Endothelial cell (in vitro differentiated cells): ENCODE measurements around the gene PRKN.

DNA sequence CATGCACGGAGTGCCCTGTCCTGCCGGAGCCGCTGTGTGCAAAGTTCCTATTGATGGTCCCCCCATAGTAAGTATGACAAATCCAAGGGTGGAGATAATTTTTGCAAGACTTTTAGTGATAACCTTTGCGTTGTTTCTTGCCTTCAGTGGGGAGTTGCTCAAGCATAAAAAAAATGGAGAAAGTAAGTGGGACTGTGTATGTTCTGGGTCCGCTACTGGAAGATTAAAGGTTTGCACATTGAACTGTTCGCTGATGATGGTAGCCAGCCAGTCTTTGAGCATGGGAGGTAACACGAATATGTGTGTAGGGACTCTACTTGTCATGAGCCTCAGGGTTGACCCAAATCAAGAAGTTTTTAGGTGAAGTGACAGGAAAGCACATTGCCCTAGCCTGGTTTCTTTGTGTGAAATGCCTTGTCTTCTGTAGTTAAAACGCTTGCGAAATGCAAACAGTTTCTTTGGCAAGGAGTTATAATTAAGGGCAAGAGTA is 47.7 kb upstream of the SLC22A1 start:
- PRO-cap = no peak

- PRO-cap = no peak
Observed at GRCh38 chr6:160084872-160085662, 36.5 kb upstream of the SLC22A1 start.

DNA sequence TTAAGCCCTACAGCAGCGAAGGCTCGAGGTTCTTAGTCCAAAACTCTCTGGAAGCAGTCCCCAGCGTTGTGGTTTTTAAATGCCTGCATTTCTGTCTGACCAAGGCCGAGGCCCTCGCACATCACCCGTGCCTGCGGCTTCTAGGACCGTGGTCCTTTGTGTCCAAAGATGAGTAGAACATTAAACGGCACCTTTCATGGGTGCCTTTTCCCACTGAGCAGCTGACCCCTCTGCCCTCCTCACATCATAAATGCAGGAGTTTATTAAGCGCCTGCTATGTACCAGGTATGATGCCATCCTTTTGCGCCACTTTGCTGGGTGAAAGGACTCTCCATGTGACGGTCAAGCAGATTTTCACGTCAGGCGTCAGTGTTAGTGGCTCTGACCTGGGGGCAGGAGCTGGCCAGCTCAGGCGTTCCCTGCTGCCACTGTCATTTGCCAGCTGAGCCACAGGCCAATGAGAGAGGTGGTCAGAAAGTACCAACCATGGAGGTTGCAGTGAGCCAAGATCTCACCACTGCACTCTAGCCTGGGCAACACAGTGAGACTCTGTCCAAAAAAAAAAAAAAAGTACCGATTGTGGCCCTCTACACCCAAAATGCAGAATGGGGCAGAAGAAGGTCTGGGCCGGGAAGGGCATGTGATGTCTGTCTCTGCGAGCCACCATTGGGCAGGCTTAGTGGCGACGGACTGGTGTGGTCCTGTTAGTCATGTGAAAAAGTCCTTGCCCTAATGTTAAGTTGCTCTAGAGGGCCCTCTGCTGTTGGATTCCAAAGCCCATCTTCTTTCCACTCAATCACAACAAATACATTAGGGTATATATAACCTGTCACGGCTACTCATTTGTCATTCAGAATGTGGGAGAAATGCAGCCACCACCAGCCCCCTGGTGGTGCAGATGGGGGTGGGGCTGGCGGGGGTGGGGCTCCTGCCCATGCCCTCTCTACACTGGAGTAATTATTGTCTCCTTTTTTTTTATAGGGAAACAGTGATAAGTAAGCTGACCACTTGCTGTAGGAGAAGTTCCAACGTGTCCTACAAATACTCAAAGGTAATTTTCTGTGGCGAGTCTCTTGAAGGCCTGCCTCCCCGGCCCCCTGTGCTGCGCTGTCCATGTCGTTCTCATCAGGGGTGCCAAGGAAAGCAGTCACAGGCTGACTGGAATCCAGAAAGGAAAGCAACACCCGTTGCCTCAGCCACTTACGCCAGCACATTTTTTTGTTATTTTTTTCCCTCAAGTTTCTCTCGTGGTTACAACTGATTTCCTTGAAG is 18.4 kb upstream of the SLC22A1 start:
- PRO-cap = no peak

DNA sequence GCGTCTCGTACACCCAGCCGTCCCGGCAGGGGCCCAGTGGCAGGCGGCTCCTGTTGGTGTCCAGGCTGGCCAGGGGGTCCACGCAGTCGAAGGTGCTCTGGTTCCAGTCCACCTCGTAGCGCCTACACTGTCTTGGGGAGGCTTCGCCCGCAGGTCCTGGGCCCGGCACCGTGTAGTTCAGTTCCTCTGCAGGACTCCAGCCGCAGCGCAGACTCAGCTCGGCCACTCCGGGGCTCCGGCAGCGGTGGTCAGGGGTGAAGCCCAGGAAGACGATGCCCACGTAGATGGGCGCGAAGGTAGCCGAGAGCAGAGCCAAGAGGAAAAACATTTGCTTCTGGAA is 284 bp downstream of the SLC22A2 start:
- PRO-cap = no peak

DNA sequence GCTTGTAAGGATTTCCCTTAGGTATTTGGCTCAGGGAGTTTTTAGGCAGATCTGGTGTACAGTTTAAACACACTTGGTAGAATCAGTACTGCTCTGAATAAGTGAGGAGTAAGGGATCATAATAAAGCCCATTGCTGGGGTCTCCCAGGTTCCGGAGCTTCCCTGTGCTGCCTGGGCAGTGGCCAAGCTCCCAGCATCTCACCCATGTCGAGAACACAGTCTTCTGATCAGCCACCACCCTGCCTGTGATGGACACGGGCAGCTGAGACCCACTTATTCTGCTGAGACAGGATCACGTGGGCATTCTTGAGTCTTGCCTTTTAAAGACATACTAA is 42.6 kb upstream of the SLC22A2 start:
- PRO-cap = no peak

DNA sequence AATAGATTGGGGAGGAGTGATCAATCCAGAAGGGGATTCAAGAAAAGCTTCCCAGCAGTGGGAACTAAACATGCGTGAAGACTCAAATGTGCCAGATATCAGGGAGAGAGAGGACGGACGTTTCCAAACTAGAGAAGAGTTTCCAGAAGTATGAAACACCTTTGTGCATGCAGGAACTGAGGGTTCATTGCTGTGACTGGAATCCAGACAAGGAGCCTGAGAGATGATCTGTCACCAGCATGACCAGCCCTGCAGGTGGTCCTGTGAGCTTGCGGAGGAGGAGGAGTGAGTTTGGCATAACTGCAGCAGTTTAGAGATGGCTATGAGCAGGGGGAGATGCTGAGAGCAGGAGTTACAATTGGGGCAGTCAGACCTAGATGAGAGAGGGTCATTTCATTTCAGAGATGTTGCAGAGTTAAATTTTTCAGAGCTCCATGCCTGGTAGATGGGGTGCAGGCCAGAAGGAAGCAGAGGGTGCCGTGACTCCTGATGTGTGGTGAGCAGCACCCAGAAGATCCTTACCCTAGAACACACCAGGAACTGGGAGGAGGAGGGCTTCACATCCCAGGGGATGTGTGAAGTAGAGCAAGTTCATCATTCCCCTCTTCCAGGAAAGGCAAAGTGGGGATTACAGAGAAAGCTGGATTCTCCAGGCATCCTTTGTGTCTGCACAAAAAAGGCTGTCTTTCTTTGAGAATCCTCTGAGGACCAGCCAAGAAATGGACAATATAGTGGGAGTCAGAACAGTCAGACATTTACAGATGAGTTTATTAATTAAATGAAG is 89.7 kb downstream of the SLC22A3 start:
- PRO-cap = no peak

GRCh38 chr6:160667718-160668226 is 3.7 kb upstream of the LPA start:
- PRO-cap = no peak

GRCh38 chr6:160791926-160792698 is 90.1 kb downstream of the PLG start:
- PRO-cap = no peak

- PRO-cap = no peak
Observed at GRCh38 chr6:160978106-160978637, 13.4 kb upstream of the MAP3K4 start.

GRCh38 chr6:160992144-160992741 is 674 bp downstream of the MAP3K4 start:
- PRO-cap = bidirectional peak, plus-strand start at chr6:160992479, minus-strand start at chr6:160992418; unidirectional peak, minus-strand start at chr6:160992553; unidirectional peak, minus-strand start at chr6:160992573

DNA sequence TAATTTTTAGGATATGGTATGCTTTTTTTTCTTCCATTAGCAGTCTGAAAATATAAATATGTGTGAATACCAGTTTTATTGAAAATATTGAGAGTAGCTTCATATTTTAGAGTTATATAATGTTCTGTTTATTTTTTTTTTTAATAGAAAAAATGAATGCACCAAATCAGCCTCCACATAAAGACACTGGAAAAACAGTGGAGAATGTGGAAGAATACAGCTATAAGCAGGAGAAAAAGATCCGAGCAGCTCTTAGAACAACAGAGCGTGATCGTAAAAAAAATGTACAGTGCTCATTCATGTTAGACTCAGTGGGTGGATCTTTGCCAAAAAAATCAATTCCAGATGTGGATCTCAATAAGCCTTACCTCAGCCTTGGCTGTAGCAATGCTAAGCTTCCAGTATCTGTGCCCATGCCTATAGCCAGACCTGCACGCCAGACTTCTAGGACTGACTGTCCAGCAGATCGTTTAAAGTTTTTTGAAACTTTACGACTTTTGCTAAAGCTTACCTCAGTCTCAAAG is 57.0 kb downstream of the MAP3K4 start:
- PRO-cap = no peak

- PRO-cap = no peak
Observed at GRCh38 chr6:161098162-161098544, 106.6 kb downstream of the MAP3K4 start.

GRCh38 chr6:161111808-161112211 is 120.2 kb downstream of the MAP3K4 start:
- PRO-cap = no peak

DNA sequence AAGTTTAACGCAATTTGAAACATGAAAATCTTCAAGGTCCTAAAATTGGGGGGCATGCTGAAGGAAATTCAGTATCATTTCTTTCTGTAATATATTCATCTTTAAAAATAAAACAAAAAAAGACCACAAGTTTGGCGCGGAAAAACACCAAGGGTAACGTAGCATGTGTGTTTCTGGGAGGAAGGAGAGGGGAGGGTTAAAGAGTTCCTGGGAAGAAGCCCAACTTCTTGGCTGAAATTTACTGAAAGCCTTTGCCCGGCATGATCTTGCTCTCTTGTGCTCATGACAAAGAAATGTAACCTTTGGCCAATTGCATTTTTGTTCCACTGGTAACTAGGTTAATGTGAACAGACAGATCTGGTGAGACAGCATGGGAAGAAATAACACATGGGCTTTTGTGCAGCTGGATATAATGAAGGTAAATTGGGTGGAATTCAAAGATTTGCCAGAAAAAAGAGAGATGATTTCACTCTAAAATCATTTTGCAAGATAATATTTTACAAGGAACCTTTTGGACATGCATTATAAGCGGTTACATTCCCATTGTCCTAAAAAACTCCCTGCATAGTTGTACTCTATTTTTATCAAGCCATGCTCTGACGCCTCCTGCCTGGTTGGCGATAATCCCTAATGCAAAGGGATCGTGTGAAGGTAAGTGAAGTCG is 161.0 kb upstream of the AGPAT4 start:
- PRO-cap = no peak

GRCh38 chr6:161438820-161439802 is 165.2 kb upstream of the AGPAT4 start:
- PRO-cap = no peak

GRCh38 chr6:161486254-161486630 is 212.4 kb upstream of the AGPAT4 start:
- PRO-cap = no peak

- PRO-cap = no peak
Observed at GRCh38 chr6:162186989-162187704, 540.4 kb downstream of the PRKN start.

DNA sequence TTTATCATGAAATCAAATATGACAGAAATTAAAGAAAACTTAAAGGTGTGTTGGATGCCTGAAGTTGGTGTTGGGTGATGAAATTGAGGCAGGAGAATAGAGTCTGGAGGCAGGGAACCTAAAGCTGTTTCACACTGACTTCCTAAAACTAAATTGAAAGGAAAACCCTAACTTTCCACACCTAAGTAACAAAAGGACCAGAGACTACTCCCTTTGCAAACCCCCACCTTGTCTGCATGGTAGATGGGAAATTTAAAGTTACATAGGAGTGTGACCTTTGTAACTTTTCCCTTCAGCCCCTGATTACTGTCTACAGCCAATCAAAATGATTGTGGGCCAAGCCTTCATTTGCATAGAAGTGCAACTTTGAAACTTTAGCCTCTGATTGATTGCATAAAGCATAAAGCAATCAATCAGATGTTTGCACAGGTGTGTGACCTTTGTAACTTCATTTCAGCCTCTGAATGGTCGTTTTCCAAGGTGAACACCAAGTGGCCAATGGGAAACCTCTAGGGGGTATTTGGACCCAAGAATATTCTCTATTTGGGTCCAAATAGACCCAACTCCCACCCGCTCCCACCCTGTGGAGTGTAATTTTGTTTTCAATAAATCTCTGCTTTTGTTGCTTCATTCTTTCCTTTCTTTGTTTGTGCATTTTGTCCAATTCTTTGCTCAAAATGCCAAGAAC is 46.1 kb downstream of the PRKN start:
- PRO-cap = no peak

- PRO-cap = unidirectional peak, plus-strand start at chr6:162727132; unidirectional peak, plus-strand start at chr6:162727228; unidirectional peak, plus-strand start at chr6:162727354; bidirectional peak, plus-strand start at chr6:162727438, minus-strand start at chr6:162727427; bidirectional peak, plus-strand start at chr6:162728053, minus-strand start at chr6:162727766
Observed at GRCh38 chr6:162726816-162728144, at the start of gene PRKN. PRKN (minus strand) TSS chr6:162727766.

DNA sequence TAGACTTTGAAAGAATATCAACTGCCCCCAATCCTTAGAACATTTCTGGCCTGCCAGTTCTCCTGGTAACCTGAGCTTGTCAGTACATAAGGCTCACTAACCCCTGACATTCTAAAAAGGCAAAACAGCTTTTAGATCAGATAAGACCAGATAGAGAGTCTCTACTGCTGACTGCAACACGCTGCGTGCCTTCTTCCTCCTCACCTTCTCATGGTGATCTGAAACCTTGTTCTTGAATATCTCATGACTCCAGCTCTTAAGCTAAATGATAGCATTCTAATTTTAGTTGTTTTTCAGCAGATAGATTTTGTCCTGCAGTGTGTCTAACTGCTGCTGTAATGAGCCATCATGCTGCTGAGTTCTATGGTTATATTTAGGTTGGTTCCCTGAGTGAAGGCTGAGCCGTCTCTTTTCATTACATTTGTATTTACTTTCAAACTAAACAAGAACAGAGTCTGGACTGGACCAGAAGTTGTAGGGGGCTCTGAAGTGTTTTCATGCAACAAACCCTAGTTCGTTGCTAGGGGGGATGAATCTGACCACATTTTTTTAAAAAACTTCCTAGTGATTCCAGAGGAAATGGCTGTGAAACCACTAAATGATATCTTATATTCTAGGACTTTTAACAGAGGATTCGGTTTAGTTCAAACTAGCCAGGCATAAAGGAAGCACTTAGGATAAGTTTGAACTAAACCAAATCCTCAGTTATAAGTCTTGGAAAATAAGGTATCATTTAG is 328.2 kb upstream of the QKI start:
- PRO-cap = no peak